HTERT-HM (cell line): ENCODE measurements around the gene CCDC127.

GRCh38 chr5:196998-197465 lies 5.7 kb downstream of the LRRC14B start:
- RRBS, result no CpG with 5 or more reads among the region's 20 CpGs

GRCh38 chr5:217373-218459 lies at the start of gene CCDC127:
TSS of gene CCDC127 (minus strand) at chr5:218153.
- RRBS, result under 1% methylated on average over 22 of the region's 77 CpGs

DNA sequence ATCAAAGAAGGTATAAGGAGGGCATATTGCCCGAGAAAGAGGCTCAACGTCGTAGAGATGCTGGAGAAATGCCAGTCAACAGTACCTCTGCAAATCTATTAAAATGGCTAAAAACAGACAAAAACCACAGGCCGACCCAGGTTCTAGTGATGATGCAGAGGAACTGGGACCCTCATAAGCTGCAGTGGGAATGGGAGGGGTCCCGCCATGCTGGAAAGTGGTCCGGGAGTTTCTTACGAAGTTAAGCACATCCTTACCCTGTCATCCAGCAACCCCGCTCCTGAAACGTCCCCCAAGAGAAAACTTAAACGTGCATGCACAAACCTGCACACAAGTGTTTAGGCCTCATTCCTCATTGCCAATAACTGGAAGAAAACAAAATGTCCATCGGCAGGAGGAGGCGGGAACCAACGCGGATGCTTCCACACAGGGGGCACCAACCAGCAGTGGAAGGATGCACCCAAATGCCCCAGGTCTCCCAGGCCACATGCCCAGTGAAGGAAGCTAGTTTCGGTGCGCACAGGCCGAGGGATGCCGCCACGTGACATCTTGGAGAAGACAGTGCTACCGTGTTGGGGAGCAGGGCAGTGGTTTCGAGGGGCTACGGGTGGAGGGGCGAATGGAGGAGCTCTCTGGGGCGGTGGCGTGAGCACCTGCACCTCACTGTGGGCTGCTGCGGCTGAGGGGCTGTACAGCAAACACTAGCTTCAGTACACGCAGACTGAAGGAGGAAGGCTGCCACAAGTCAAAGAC lies 23.1 kb downstream of the PDCD6 start:
- RRBS, result no CpG with 5 or more reads among the region's 27 CpGs

DNA sequence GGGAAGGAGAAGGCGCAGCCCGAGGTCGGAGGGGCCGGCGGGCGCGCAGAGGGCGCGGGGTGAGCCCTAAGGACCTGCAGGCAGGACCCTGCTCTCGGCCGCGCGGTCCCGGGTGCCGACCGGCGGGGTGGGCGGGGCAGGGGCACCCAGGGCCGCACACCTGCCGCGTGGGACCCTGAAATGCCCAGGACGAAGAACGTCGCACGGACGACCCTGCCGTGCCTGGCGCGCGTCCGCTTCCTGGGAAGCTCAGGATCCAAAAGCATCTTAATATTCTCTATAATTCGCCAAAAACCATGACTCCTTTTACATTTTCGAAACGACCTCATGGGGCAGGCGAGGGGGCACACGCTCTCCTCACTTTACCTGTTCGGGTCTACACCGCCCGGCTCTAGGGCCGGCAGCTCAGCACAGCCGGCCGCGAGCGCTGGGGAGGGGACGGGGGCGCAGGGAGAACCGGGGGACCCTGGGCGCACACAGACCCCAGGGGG lies 498 bp upstream of the AHRR start:
- RRBS, result 5% methylated on average over 22 of the region's 48 CpGs

GRCh38 chr5:343445-344471 lies 22.2 kb downstream of the AHRR start:
- RRBS, result 25% methylated on average over 60 of the region's 107 CpGs

DNA sequence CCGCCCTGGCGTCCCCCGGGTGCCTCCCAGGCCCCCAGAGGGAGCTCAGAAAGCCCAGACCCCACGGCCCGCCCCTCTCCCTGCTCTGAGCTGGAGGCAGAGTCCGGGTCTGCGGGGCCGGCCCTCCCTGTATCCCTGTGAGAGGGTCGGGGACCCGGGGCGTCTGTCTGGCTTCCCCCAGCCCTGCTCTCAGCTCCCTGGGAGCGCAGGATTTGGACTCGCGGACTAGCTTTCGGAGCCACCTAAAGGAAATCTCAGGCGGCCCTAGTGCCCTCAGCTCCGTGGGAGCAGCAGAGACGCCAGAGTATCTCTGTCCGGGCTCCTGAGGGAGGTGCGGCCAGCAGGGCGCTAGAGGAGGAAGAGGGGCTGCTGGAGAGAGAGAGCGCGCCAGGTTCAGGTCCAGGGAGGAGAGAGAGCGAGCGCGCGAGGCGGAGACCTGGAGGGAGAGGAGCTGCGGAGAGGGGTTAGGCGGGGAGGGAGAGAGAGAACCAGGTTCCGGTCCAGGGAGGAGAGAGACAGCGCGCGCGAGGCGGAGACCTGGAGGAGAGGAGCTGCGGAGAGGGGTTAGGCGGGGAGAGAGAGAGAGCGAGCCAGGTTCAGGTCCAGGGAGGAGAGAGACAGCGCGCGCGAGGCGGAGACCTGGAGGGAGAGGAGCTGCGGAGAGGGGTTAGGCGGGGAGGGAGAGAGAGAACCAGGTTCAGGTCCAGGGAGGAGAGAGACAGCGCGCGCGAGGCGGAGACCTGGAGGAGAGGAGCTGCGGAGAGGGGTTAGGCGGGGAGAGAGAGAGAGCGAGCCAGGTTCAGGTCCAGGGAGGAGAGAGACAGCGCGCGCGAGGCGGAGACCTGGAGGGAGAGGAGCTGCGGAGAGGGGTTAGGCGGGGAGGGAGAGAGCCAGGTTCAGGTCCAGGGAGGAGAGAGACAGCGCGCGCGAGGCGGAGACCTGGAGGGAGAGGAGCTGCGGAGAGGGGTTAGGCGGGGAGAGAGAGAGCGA lies 31.0 kb downstream of the EXOC3 start:
- RRBS, result 1% methylated on average over 6 of the region's 69 CpGs

DNA sequence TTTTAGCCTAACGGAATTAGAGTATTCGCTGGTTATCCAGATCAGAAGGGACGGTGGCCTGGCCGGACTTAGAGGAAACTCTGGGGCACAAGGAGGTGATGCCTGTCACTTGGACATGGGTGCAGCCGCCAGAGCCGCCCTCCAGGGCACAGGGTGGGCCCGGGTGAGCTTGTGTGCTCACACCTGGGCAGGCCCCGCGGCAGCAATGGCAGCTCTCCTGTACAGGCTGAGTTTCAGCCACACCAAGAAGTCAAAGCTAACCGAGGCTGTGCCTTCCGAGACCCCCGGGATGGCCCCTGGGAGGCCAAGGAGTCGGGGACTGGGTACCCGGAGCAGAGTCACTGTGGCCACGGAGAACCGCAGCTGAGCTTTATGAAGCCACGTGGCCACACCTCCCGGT lies 37.4 kb downstream of the EXOC3 start:
- RRBS, result 65% methylated on average over 11 of the region's 18 CpGs

DNA sequence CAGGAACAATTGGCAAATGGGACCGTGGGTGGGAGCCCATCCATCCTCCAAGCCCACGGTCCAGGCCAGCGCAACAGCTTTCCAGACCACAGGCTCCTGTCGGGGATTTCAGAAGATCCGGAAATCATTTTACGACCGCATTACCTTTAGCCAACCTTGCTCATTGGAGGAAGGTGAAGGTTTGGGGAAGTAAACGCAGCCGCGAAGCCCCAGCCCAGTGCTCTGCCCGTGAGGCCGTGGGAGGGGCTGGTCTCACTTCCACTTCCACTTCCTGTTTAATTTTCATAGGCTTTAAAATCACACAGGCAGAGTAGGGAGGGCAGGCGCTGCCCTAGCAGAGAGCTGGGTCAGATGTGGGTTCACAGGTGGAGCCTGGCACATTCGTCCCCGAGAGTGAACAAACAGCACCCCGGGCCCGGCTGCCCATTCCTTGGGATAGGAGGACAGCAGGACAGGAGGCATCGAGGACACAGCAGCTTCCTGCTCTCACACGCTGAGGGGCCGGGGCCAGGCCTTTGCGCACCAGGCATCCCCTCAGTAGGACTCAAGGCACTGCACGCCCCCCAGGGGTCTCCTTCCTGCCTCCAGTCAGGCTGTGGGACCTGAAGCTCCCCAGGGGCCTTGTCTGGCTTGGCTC lies 19.8 kb upstream of the SLC9A3 start:
- RRBS, result 38% methylated on average over 3 of the region's 22 CpGs

DNA sequence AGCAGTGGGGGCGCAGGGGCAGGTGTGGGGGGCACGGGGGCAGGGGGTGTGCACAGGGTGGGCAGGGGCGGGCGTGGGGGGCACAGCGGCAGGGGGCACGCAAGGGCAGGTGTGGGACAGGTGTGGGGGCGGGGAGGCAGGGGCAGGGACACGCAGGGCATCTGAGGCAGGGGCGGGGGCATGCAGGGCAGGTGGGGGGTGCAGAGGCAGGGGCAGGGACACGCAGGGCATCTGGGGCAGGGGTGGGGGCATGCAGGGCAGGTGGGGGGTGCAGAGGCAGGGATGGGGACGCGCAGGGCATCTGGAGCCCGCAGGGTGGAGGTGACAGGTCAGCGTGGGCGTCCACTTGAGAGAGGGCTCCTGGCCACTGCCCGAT lies 33.2 kb downstream of the ZDHHC11B start:
- RRBS, result no CpG with 5 or more reads among the region's 16 CpGs

DNA sequence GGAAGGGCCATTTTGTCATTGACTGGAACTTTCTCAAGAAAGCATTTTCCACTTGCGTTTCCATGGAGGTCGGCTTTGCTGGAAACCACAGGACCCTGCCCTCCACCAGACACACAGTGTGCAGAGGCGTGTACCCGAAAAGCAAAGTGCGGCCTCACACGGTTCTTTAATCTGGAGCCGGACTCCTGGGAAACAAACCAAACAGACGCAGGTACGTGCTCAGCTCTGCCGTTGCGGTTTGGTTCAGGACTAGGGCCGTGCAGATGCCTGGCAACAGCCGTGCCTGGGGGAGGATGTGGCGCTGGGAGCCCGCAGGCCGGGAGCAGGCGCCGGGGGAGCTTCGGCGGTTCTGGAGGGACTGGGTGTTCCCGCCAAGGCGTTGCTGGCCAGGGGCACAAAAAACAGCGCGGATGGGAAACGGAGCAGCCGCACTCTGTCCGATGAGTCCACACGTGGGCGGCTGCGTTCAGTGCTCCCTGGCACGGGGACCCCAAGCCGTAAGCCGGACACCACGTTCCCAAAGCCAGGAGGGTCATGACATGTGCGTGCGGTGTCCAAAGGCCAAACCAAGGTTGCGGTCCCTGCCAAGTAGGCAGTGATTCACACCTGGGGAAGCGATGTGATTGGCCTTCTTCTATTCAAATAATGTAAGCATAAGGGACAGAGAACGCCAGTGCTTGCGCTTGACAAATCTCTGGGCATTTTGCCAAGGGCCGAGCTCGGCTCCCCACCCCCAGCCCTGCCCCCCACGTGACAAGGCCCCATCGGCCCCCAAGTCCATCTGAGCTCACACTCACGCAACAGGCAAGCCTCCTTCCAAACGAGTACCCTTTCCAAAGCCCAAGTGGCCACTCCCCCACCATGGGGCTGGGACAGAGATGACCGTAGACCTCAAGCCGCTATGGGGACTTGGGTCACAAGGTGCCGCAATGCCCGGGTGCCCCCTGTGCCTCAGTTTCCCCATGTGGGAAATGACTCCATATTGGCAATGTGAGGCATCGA lies 49.8 kb upstream of the NKD2 start:
- RRBS, result no CpG with 5 or more reads among the region's 51 CpGs

DNA sequence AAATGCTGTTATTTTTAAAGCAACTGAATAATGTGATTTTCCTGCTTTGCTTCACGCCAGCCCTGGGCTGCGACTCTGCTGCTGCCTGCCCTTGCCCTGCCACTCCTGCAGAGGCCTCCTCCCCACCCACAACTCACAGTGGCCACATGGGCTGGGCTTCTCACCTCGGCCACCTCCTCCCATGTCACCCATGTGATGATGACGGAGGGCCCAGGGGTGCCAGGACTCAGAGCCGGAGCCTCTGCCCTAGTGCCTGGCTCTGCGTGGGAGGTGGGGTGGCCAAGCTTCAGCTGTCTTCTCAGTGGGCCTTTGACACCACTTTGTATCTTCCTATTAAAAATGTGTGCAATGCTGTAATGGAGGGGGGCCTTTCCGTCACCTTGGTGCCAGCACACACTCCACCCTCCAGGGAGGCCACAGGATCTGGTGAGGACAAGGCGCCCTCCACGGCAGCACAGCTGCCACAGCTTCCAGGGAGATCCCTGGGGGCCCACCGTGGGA lies 48.0 kb upstream of the NKD2 start:
- RRBS, result no CpG with 5 or more reads among the region's 10 CpGs

- RRBS, result 20% methylated on average over 6 of the region's 47 CpGs
Observed at GRCh38 chr5:963438-964799, 44.7 kb upstream of the NKD2 start.

DNA sequence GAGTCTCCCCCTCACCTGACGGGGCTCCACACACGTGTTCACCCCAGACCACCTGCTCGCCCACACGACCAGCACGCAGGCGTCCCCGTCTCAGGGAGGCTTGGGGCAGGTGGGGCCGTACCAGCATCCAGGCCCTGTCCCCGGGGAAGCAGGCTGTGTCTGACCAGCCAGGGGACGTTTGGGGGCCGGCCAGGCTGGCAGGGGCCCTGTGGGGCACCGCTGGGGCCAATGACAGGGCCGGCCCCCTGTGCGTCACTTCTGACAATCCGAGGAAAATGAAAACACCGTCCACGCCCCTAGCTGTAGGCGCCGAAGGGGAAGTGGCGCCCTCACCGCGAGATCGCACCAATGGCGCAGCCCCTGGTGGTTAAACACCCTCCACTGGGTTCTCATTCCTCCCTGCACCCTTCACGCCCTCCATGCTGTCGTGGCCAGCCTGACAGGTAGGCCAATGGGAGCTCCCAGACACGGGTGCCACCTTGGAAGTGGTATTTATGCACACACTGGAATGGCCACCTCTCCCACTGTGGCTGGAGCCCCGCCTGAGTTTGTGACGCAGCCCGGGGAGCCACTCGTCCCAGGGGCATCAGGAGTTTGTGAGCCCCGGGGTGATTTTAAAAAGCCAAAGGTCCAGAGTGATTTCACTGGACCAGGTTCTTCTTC lies 49.5 kb downstream of the NKD2 start:
- RRBS, result 17% methylated on average over 10 of the region's 32 CpGs

- RRBS, result 89% methylated on average over 3 of the region's 29 CpGs
Observed at GRCh38 chr5:1100738-1101537, 10.9 kb downstream of the SLC12A7 start.

DNA sequence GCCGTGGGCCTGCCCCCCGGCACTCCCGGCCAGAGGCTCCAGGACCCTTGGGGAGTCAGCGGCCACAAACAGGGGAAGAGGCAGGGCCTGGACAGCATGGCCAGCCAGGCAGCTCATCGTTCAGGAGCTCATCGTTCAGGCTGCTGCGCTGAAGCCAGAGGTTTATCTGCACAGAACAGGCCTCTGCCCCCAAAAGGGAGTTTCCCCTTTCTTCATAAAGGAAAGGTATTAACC lies 6.5 kb downstream of the SLC12A7 start:
- RRBS, result no CpG with 5 or more reads among the region's 7 CpGs

DNA sequence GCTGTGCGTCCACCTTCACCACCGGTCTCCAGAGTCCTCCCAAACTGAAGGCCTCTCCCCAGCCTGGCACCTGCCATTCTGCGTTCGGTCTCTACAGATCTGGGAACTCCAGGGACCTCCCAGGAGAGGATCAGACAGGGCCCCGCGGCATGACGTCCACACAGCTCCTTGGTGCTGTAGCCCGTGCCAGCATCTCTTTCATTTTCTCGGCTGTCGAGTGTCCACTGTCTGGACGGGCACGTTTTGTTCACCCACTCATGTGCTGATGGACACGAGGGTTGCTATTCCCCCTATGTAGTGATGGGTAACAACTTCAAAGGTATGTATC lies 10.7 kb upstream of the SLC12A7 start:
- RRBS, result no CpG with 5 or more reads among the region's 13 CpGs

DNA sequence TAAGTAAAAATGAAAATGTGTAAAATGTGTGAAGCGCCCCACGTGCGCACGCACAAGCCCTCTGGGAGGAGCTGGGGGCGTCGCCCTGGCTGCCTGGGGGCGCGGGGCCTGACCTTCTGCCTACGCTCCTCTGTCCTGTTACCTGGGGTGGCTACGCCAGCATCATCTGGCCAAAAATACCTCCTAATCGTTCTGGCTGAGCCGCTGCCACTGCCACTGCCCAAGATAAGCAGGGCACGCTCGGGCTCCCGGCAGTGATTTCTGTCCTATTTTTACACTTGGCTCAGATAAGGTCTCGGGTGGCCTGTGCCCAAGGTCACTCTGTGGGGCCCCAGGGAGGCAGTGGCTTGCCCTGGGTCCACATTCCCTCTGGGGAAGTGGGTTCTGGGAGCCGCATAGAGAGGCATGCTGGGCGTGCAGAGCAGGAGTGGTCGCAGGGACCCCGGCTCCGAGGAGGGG lies 11.1 kb upstream of the SLC12A7 start:
- RRBS, result no CpG with 5 or more reads among the region's 21 CpGs

DNA sequence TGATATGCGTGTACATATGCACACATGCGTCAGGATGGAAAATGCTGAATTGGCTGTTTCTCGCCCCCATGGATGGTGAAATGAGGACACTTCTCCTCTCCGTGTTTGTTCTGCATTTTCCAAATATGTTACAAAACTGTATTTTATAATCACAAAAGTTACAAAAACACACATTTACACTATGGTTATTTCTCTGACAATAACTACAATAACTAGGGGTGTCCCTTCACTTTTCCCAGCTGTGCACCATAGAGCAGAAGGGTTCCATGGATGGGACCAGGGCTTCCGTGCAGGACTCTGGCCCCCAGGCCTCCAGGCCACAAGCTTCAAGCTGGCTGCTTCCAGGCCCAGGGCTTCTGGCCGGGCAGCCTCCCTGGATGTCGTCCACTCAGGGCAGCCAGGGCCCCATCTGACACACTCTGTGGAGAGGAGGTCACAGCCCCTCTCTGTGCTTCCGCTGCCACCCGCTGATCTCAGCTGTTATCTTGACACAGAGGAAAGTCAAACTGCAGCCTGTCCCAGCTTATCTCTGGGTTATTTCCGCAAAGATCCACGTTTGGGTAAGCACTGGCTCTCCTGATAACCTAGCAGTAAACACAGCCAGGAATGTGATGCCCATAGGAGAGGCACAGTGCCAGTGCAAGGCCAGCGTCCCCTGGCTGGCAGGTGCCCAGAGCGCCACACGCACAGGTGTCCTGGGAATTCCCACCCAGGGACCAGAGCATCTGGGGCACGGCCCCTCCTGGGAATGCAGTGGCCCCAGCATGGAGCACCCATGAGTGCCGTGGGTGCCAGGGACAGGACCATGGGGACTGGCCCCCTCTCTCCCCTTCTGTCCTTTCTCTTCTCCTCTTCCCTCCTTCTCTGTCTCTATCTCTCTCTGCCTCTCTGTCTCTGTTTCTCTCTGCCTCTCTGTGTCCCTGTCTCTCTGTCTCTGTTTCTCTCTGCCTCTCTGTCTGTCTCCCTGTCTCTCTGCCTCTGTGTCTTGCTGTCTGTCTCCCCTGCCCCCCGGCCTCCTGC lies 15.7 kb upstream of the SLC6A19 start:
- RRBS, result no CpG with 5 or more reads among the region's 17 CpGs

DNA sequence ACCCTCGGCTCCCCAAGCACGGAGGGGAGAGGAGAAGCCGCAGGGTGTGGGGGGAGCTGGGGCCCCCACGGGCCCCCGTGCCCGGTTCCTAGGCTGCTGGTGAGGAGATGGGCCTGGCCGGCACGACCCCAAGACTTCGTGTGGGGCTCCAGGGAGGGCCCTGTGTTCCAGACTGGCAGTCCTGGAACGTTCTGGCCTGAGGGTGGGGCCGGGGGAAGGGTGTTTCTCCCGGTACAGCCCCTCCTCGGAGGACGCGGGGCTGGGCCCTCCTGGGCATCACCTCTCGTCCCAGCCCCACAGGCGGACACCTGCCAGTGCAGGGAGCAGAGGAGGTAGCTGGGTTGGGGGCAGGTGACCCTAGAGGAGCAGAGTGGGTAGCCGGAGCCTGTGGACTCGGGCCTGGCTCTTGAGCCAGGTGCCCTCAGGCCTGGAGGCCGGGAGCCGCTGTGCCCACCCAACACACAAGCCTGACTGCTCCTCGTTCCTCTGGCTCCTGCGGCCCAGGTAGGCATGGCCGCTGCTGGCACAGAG lies 610 bp downstream of the SLC6A19 start:
- RRBS, result 12% methylated on average over 13 of the region's 24 CpGs

GRCh38 chr5:1260496-1260962 lies 34.3 kb downstream of the TERT start:
- RRBS, result no CpG with 5 or more reads among the region's 15 CpGs